Left colon (tissue), 1 donor: Measurements from ENCODE around the genes HMBS, HINFP, CBL and RNF26.

GRCh38 chr11:119030092-119031271, 11.9 kb downstream of the TRAPPC4 start:
- PRO-cap, result bidirectional peak, plus-strand start at chr11:119030467, minus-strand start at chr11:119030451; bidirectional peak, plus-strand start at chr11:119030974, minus-strand start at chr11:119030836

DNA sequence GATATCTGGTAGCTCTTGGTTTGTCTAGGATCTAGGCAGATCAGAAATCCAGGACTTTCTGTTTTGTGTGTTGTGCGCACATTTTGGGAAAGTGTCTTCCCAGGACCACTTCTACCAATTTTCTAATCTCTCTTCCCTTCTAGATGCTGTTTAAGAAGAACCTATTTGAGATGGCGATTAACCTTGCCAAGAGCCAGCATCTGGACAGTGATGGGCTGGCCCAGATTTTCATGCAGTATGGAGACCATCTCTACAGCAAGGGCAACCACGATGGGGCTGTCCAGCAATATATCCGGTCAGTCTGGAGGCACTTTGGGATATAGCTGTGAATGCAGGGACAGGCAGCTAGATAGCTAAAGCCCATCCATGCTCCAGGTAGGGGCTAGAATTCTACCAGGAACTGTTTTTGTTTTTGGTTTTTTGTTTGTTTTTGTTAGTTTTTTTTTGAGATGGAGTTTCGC, 6.1 kb downstream of the VPS11 start:
- PRO-cap, result no peak

DNA sequence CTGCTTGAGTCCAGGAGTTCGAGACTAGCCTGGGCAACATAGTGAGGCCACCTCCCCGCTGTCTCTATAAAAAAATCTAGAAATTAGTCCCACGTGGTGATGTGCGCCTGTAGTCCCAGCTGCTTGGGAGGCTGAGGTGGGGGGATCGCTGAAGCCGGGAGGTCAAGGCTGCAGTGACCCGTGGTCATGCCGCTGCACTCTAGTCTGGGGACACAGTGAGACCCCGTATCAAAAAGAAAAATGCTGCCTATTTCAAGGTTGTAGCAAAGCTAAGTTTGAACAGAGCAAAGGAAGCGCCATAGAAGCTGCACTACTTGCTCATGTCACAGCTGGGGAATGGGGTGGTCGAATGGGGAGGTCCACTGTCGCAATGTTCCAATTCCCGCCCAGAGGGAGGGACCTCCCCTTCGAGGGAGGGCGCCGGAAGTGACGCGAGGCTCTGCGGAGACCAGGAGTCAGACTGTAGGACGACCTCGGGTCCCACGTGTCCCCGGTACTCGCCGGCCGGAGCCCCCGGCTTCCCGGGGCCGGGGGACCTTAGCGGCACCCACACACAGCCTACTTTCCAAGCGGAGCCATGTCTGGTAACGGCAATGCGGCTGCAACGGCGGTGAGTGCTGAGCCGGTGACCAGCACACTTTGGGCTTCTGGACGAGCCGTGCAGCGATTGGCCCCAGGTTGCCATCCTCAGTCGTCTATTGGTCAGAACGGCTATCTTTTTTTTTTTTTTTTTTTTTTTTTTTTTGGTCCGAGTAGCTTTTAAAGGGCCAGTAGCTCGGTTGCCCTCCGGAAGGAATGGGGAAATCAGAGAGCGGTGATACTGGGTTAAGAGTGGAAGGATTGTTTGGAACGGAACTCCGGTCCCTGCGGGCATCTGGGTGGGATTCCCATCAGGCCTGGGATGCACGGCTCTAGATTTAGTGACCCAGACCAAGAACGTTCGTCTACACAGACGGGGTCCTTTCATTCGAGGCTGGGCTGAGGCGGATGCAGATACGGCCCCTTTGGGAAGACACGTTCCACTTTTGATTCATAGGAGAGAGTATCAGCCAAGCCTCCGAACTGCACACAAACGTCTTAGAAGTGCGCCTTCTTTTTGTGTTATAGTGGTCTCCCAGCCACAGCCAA, at the start of gene HMBS:
HMBS (plus strand) TSS at position 425 of the 1,128 bp plus-strand sequence.
- PRO-cap, result bidirectional peak, plus-strand start at position 437 of the sequence, minus-strand start at position 338 of the sequence; bidirectional peak, plus-strand start at position 789 of the sequence, minus-strand start at position 649 of the sequence

DNA sequence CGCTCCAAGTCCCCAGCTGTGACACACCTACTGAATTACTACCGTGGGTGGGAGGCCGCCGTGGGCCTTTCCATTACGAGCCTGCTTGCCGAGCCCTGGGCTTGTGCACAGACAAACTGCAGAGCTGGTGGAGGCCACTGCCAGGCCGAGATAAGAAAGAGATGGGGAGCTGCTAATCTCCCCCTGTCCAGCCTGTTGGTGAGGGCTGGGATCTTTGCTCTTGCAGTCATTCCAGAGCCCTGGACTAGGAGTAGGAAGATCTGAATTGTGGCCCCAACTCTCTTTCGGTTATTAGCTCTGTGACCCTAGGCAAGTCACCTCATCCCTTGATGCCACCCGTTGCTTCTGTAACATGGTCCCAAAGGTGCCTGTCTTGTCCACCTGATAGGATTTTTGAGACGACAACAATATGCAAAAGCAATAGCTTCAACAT, 920 bp downstream of the HMBS start:
- PRO-cap, result no peak

DNA sequence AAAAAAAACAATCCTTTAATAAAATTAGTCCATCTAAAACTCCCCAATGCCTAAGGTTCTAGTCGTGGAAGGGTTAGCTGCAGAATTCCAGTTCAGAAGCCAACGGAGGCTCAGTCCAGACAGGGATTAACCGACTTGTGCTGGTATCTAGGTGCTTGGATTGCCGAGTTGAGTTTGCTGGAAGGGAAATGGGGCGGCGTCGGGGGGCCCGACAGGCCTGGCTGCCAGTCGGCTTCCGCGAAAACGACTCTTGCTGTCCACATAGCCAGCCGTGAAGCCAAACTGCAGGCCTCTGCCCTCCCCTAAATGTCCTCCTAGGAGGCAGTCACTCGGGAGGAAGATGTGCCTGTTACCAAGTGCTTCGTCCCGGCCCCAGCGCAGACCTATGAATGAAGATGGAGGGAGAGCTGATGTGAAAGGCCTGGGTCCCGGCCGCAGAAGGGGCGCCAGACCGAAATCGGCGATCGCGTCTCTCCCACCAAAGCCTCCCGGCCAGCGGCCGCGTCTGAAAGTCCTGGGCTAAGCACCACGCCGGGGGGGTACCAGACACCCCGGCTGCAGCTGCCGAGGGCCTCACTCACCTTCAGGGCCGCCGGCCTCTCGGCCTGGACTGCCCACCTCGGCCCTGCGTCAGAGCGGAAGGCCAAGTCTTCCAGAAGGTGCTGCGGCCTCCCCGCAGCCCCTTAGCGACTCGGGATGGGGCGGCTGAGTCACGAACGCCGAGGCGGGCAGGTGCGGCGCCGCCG, 1.2 kb downstream of the H2AX start:
- PRO-cap, result bidirectional peak, plus-strand start at position 686 of the sequence, minus-strand start at position 503 of the sequence

- PRO-cap, result no peak
Measured at GRCh38 chr11:119110634-119111451, 3.7 kb downstream of the C2CD2L start.

DNA sequence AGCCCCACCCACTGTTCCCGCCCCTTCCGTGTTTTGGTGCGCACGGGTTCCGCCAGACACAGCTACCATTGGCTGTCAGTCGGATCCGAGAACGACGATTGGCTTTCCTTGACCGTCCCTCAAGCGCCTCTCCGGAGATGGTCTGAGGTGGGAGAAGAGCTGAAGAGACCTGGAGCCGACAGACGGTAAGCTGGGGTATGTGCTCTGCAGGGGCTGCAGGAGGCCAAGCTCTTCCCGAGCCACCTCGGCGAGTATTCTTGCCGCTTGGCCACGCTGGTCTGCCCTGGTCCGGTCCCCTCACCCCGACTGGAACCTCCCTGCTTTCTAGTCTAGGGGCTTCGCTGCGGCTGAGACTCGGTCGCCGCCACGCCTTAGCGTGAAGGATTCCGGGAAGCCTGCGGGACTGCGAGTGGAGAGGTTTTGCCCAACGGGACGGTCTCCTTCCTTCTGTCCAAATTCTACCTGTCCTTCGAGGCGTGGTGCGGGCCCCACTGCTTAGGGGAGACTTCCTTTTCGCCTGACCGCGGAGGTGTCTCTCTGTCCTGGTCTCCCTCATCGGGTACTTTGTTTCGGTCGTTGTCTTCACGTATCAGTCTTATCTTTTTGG, at the start of gene HINFP:
HINFP (plus strand) TSS at position 126 of the 607 bp plus-strand sequence.
- PRO-cap, result bidirectional peak, plus-strand start at position 155 of the sequence, minus-strand start outside the sequence; bidirectional peak, plus-strand start at position 377 of the sequence, minus-strand start at position 349 of the sequence

DNA sequence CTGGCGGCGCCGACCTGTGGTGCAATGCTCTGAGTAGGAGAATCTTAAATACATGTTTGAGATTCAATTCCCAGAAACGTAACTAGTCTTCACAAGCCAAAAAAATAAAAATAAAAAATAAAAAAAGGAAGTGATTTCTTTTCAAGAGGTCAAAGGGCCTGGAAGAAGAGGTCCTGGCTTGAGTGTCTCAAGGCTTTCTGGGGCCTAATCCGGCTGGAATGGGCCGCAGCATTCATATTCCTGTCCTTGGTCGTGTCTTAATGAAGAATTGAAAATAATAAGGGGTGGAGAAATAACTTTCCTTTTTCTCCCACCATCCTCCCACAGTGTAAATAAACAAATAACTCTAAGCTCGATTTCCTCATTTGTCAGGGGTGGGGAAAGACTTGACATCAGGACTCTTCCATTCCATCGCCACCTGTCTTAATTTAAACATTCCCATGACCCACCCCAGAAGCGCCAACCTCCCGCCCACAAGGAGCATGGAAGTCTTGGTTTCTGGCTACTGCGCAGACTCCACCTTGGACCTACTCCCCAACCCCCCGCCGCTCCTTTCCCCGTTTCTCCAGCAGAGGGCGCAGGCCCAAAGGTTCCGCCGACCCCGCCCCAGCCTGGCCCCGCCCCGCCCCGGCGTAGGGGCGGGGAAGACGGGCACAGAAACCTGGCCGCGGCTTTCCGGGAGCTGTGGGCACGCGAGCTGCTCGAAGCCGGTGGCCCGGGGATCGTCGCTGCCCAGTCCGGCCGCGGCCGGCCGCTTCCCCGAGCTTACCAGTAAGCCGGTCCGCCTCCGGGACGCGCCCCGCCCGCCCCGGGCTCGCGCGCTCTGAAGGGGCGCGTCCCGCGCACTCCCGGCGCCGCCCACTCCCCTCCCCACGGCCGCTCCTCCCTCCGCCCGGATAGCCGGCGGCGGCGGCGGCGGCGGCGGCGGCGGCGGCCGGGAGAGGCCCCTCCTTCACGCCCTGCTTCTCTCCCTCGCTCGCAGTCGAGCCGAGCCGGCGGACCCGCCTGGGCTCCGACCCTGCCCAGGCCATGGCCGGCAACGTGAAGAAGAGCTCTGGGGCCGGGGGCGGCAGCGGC, at the start of gene CBL:
CBL (plus strand) TSS at position 951 of the 1,077 bp plus-strand sequence.
- PRO-cap, result unidirectional peak, plus-strand start at position 673 of the sequence; bidirectional peak, plus-strand start at position 924 of the sequence, minus-strand start at position 825 of the sequence

GRCh38 chr11:119262510-119263365, 54.2 kb downstream of the MCAM start:
- PRO-cap, result no peak

GRCh38 chr11:119334009-119334830, at the start of gene RNF26:
Gene RNF26, plus strand, starts transcription at chr11:119334527.
- PRO-cap, result unidirectional peak, plus-strand start at chr11:119334544

DNA sequence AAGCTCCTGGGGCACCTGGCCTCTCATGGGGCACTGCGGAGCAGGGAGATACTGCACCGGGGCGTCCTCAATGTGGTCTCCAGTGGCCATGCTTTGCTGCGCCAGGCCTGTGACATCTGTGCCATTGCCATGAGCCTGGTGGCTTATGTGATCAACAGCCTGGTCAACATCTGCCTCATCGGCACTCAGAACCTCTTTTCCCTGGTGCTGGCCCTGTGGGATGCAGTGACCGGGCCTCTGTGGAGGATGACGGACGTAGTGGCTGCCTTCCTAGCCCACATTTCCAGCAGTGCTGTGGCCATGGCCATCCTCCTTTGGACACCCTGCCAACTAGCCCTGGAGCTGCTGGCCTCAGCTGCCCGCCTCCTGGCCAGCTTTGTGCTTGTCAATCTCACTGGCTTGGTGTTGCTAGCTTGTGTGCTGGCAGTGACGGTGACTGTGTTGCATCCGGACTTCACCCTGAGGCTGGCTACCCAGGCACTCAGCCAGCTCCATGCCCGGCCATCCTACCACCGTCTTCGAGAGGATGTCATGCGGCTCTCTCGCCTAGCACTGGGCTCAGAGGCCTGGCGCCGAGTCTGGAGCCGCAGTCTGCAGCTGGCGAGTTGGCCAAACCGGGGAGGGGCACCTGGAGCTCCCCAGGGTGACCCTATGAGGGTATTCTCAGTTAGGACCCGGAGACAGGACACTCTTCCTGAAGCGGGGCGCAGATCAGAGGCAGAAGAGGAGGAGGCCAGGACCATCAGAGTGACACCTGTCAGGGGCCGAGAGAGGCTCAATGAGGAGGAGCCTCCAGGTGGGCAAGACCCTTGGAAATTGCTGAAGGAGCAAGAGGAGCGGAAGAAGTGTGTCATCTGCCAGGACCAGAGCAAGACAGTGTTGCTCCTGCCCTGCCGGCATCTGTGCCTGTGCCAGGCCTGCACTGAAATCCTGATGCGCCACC, 1.4 kb downstream of the RNF26 start:
- PRO-cap, result no peak

- PRO-cap, result no peak
Measured at GRCh38 chr11:119364718-119365815, 16.4 kb downstream of the USP2 start.

GRCh38 chr11:119371721-119372355, 9.7 kb downstream of the USP2 start:
- PRO-cap, result no peak

- PRO-cap, result no peak
Measured at GRCh38 chr11:119372812-119373343, 8.6 kb downstream of the USP2 start.

DNA sequence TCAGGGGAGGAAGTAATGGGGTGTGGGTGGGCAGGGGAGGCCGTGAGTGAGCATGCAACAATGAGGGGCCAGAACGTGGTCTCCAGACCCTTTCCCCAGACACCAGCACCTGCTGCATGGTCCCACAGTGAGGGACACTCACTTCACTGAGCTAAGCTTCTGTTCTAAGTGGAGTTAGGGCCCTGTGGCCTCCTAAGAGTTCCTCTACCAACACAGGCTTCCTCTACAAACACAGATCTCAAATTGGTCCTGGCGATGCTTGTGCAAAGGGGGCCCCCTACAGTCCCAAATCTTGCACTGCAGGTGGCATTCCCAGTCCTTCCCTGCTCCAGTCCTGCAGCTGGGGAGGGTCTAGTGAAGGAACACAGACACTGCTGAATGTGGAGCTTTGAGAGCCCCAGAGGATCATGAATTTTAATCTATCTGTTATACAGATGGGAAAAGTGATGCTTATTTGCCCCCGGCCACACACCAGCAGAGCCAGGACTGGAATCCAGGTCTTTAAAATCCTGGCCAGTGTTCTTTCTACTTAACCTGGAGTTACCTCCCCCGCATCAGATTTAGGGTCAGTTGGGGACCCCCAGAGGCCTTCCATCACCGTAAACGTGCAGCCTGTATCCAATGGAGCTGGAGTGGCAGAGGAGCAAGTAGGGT, 7.3 kb downstream of the USP2 start:
- PRO-cap, result no peak

DNA sequence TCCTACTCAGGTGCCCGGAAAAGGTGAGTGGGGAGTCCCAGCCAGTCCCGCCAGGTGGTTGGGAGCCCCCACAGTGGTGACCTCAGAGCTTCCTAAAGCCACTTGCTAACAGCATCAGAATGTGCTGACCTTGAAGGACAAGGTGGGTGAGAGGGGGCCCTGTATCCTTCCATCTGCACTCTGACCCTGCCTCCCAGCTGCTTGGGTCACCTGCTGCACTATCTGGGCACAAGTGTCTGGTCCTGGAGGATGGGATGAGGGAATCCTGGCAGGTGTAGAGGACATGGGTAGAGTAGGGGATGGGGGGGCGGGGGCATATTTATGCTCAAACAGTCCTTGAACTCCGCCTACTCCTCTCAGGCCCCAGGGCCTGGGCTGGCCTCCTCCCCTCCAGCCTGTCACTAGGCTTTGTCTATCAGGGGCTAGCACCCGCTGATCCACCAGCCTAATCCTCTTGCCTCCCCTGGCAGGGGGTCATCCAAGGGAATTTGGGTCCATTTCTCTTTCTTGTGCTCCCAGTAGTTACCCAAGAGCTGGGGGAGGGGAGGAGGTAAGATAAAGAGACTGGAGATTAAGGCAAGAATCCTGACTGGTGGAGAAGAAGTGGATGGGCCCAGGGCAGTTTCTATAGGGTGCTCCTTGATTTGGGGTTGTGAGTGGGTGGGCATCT, 3.3 kb downstream of the USP2 start:
- PRO-cap, result no peak

DNA sequence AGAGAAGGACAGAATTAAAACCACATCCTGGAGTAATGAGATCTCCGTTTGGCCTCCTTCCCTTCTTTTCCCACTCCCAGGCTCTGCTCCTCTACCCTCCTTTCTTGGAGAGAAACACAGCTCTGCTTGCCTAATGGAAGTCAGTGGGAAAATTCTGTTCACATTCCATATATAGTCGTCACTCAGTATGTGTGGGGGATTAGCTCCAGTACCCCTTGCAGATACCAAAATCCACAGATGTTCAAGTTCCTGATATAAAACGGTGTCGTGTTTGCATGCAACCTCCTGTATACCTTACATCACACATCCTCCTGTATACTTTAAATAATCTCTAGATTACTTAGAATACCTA, 37.6 kb upstream of the THY1 start:
- PRO-cap, result no peak

- PRO-cap, result no peak
Measured at GRCh38 chr11:119681017-119681402, 48.0 kb downstream of the NECTIN1 start.

GRCh38 chr11:119720188-119720695, 8.8 kb downstream of the NECTIN1 start:
- PRO-cap, result no peak

GRCh38 chr11:119728175-119728475, 875 bp downstream of the NECTIN1 start:
- PRO-cap, result no peak